Vermiform appendix (tissue), 1 donor: Measurements from ENCODE around the genes ZDHHC19, PIGX and DLG1.

DNA sequence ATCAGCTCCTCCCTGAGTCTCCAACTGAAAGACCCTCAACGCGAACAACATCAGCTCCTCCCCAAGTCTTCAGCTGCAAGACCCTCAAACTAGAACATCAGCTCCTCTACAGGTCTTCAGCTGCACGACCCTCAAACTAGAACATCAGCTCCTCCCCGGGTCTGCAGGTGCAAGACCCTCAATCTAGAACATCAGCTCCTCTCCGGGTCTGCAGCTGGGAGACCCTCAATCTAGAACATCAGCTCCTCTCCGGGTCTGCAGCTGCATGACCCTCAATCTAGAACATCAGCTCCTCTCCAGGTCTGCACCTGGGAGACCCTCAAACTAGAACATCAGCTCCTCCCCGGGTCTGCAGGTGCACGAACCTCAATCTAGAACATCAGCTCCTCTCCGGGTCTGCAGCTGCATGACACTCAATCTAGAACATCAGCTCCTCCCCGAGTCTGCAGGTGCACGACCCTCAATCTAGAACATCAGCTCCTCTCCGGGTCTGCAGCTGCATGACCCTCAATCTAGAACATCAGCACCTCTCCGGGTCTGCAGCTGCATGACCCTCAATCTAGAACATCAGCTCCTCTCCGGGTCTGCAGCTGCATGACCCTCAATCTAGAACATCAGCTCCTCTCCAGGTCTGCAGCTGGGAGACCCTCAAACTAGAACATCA, 36.2 kb upstream of the TNK2 start:
- PRO-cap = no peak

GRCh38 chr3:196063056-196063687, 18.7 kb downstream of the TFRC start:
- PRO-cap = no peak

DNA sequence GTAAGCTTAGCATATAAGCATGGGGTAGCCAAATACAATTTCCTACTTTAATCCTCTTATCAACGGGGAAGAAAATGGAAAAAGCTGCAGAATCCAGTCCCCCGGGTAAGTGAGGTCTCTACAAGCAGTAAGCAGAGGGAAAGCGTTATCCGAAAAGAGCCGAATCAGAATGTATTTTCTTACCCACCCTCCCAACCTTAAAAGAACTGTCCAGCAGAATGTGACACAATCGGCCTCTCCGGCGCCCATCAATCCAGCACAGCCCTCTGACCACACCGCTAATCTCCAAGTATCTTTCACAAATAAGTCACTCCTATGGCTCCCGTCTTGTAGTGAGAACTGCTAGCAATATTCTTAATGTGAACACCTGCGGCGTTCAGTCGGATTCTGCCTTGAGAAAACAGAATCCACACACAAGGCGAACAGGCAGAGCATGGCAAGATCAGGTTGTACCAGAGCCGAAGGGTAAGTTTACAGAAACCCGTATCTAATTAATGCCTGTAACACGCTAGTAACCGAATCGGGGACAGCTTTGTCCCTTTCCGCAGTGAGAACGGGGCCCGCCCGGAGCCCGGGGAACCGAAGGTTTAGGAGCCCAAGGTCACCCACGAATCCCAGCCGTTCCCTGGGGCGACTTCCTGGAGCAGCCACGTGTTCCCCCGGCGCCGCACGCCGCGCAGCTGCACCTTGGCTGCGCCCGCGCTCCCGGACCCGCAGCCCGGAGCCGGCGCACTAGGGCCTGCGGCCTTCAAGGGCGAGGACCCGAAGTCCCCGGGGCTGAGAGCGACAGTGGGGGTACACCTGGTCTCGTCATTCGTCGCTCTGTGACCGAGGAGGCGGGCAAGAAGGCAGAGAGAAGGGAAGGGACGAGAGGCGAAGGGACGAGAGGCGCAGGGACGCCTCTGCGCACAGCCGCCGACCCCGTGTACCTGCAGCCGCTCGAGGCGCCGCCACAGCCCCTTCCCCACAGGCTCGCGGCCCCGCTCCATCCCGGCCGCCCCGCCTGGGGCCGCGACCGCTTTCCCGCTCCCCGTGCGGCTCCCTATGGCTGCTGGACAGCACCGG, 656 bp downstream of the TFRC start:
- PRO-cap = bidirectional peak, plus-strand start at position 652 of the sequence, minus-strand start at position 640 of the sequence

DNA sequence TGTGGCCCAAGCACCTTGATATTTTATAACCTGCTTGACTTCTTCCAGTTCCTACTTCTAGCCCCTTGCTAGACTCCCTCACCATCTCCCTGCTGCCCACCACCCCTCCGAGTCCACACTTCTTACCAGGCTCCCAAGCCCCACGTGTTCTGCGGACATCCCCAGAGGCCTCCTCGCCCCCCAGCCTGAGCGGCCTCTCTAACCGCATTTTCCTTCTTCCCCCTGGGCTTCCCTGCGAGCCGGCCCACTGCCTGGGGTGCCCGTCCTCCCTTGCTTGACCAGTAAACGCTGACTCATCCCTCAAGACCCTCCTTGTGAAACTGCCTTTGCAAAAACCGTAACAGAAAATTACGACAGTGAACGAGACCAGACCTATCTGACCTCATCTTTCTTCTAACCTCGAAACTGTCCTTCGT, 41.1 kb upstream of the TFRC start:
- PRO-cap = no peak

- PRO-cap = no peak
Measured at GRCh38 chr3:196210946-196211666, at the start of gene ZDHHC19. ZDHHC19 (minus strand) TSS chr3:196211400.

GRCh38 chr3:196227234-196228374, 11.3 kb downstream of the SLC51A start:
- PRO-cap = no peak

DNA sequence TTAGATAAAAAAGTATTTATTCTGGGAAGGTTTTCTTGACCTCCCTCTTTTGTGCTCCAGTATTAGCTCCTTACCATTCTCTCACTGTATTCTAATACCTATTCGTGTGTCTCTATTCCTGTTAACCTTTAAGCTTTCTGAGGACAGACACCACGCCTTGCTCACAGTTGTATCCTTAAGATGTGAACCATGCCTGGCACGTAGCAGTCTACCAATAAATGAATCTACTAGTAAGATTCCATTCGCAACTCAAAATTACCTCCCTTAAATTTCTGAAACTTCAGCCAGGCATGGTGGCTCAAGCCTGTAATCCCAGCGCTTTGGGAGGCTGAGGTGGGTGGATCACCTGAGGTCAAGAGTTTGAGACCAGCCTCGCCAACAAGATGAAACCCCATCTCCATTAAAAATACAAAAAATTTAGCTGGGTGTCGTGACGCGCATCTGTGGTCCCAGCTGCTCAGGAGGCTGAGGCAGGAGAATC, 6.4 kb downstream of the UBXN7 start:
- PRO-cap = no peak

DNA sequence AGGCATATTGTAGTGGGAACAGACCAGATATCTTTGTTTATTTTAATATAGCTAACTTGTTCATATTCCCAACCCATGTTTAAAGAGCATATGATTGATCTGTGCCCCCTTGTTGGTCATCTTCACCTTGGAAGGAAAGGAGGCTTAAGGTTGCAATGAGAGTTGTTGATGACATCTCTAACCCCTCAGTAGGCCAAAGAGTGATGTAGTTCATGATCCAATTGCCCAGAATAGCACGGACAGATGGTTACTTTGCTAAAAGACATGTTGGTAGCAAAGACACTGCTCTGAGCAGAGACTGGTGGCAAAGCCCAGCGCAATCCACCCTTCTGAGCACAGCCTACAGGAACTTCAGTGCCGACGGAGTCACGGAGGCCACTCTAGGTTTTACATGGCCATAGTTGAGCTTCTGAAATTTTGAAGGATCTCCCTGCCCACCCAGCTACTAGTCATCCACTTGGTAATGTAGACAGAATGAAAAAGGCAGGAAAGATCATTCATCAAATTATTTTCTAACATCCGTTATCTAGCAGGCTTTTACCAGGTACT, 21.8 kb downstream of the FBXO45 start:
- PRO-cap = no peak

DNA sequence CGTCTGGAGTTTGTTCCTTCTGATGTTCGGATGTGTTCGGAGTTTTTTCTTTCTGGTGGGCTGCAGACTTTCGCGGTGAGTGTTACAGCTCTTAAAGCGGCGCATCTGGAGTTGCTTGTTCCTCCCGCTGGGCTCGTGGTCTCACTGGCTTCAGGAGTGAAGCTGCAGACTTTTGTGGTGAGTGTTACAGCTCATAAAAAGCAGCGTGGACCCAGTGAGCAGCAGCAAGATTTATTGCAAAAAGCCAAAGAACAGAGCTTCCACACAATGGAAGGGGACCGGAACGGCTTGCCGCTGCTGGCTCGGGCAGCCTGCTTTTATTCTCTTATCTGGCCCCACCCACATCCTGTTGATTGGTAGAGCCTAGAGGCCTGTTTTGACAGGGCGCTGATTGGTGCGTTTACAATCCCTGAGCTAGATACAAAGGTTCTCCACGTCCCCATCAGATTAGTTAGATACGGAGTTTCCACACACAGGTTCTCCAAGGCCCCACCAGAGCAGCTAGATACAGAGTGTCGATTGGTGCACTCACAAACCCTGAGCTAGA, 29.9 kb downstream of the FBXO45 start:
- PRO-cap = unidirectional peak, minus-strand start at position 290 of the sequence

GRCh38 chr3:196624282-196624833, 15.1 kb upstream of the NRROS start:
- PRO-cap = bidirectional peak, plus-strand start at chr3:196624642, minus-strand start at chr3:196624482

GRCh38 chr3:196636572-196637133, 2.8 kb upstream of the NRROS start:
- PRO-cap = no peak

GRCh38 chr3:196642945-196643666, 3.6 kb downstream of the NRROS start:
- PRO-cap = bidirectional peak, plus-strand start at chr3:196643517, minus-strand start at chr3:196643294

- PRO-cap = no peak
Measured at GRCh38 chr3:196661235-196662002, 21.9 kb downstream of the NRROS start.

GRCh38 chr3:196688198-196688848, 23.7 kb downstream of the CEP19 start:
- PRO-cap = unidirectional peak, plus-strand start at chr3:196688495

- PRO-cap = bidirectional peak, plus-strand start at chr3:196712348, minus-strand start at chr3:196712252; bidirectional peak, plus-strand start at chr3:196712533, minus-strand start at chr3:196712583; bidirectional peak, plus-strand start at chr3:196712647, minus-strand start at chr3:196712637
Measured at GRCh38 chr3:196712168-196713157, at the start of gene PIGX. PIGX (plus strand) TSS chr3:196712377.

GRCh38 chr3:196942734-196942849, 118 bp downstream of the NCBP2AS2 start:
- PRO-cap = no peak

DNA sequence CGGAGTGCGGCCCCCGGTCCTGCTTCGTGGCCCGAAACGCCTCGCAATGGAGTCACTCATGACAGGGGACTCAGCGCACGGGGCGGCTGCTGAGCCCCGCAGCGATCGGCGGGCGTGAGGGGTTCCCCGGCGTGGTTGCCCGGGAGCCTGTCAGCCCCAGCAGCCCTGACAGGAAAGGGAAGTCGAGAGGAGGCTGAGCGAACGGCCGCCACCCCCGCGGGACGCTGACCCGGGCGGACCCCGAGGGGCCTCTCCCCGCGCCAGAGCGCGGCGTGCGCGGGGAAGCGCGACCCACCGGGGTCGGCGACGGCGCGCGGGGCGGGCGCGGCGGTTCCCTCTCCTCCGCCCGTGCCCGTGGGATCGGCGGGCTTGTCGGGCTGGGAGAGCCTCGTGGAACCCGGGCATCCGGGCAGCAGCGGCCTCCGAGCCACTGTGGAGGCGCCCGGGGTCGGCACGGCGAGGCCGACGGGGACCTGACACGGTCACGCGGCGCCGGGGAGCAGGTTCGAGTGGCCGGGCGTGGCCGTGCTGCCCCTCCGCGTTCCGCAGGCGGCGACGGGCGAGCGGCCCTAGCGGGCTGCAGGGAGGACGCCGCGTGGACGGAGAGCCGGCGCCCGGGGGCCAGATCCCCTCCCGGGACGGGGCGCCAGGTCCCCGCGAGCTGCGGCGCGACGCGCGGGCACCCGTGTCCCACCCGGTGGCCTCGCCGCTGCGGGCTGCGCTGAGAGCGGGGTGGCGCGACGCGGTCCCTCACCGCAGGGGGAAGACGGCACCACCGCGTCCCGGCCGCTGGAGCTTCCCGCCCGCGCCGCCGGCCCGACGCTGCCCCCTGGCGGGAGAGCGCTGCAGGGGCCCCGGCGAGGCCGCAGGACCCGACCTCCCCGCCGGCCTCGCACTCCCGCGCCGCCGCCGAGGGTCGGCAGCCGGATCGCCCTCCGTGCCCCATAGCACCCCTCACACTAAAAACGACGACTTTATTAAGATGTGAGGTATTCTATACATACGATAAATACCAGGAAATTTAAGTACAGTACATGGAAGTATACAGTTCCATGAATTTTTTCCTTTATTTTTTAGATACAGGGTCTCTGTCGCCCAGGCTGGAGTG, 945 bp upstream of the PIGZ start:
- PRO-cap = bidirectional peak, plus-strand start at position 179 of the sequence, minus-strand start at position 116 of the sequence; unidirectional peak, minus-strand start at position 791 of the sequence

- PRO-cap = no peak
Measured at GRCh38 chr3:197003492-197004113, 26.0 kb downstream of the MELTF start.

GRCh38 chr3:197298391-197298908, at the start of gene DLG1:
DLG1 (minus strand) TSS chr3:197298612.
- PRO-cap = bidirectional peak, plus-strand start at chr3:197298723, minus-strand start at chr3:197298456; bidirectional peak, plus-strand start at chr3:197299124, minus-strand start at chr3:197298750

DNA sequence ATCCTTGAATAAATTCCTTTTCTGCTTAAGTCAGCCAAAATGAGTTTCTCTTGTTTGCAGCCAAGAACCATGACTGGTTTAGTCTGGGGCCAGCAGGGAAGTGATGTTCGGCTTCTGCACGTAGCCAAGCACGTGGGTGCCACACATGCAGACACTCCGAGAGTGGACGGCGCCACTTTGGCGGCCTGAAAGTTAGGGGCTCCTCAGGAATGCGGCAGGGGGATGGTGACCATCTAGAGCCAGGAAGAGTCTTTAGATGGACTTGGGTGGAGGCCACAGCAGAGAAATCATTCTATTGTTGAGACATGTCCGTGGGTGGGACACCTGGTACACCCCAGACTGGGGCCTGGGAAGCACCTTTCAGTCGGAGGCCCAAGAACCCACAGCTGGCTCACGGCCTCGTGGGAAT, 60.9 kb downstream of the BDH1 start:
- PRO-cap = no peak